H1 (cell line): ENCODE measurements around the gene SLC5A1.

GRCh38 chr22:31911741-31912194 lies 32.6 kb upstream of the YWHAH start:
- RRBS = no CpG with 5 or more reads among the region's 6 CpGs
CAGE:
- cytosol, long polyA plus RNA = no peak
- long polyA plus RNA = no peak
- nucleus, long polyA plus RNA = no peak

DNA sequence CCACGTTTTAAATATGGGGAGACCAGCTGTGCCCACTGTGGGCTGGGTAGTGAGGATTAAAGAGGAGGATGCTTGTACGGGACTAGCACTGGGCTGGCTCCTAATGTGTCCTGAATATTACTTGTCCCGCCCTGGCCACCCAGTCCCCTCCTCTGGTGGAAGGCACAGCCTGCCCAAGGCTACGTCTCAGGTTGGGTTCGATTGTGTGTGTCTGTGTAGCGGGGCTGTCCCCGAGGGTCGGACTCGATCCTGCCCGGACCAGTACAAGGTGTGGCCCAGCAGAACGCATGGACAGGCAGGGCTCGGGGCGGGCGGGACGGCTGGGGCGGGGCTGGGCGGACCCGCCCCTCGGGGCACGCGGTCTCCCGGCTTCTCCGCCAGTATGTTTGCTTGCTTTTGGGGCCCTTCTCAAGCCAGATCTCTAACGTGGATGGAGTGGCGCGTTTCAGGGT lies 580 bp upstream of the YWHAH start:
- RRBS = no CpG with 5 or more reads among the region's 26 CpGs
CAGE:
- cytosol, long polyA plus RNA = no peak
- long polyA plus RNA = no peak
- nucleus, long polyA plus RNA = no peak

DNA sequence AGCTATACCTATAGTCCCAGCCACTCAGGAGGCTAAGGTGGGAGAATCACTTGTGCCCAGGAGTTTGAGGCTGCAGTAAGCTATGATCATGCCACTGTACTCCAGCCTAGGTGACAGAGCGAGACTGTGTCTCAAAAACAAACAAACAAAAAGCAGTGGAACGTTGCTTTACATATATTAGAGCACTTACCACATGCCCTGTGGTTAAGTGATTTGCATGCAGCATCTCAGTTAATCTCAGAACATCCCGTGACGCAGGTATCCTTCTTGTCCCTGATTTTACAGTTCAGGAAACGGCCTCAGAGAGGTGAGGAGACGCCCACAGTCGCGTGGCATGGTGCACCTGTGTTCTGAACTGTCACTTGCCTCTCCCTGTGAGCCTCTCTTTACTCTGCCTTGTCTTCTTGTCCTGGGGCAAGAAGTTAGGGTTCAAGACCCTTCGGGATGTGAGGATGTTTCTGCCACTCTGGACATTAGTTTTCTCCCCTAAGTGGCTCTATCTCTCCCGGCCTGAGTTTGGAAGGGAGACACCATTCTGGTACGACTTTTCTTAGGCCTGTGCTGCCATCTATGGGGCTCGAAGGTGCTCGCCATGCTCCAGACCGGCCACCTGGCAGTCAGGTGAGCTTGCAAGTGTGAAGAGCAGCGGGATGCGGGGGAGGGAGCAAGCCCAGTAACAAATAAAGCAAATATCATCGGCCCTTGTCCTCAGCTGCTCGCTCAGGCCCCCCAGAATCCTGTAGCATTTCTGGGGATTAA lies 25.5 kb downstream of the YWHAH start:
- RRBS = 0% methylated on average over 4 of the region's 18 CpGs
CAGE:
- cytosol, long polyA plus RNA = no peak
- long polyA plus RNA = no peak
- nucleus, long polyA plus RNA = no peak

- RRBS = no CpG with 5 or more reads among the region's 35 CpGs
CAGE:
- cytosol, long polyA plus RNA = no peak
- long polyA plus RNA = no peak
- nucleus, long polyA plus RNA = no peak
Observed at GRCh38 chr22:32042795-32043679, at the start of gene SLC5A1. Gene SLC5A1, plus strand, starts transcription at chr22:32043261.

DNA sequence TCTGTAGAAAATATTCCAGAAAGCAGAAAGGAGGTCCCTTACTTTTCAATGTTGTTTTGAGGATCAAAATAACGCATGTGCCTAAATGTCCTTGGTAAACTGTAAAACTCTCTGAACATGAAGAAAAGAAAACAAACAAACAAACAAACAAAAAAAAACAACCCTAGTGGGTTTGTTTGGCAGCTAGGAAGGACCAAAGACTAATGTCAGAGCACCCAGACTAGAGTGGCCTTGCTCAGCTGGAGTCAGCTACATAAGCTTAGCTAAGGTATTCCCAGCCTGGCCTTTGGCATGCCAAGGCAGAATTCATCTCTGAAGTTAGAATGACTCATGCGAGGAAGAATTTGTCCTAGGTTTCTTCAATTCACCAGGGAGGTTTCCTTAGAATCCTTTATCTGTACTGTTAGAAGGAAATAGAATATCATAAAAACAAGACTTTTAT lies 36.0 kb downstream of the SLC5A1 start:
- RRBS = no CpG with 5 or more reads among the region's 2 CpGs
CAGE:
- cytosol, long polyA plus RNA = no peak
- long polyA plus RNA = no peak
- nucleus, long polyA plus RNA = no peak

GRCh38 chr22:32412388-32412609 lies 252 bp upstream of the RTCB start:
- RRBS = no CpG with 5 or more reads among the region's 3 CpGs
CAGE:
- cytosol, long polyA plus RNA = no peak
- long polyA plus RNA = no peak
- nucleus, long polyA plus RNA = no peak

DNA sequence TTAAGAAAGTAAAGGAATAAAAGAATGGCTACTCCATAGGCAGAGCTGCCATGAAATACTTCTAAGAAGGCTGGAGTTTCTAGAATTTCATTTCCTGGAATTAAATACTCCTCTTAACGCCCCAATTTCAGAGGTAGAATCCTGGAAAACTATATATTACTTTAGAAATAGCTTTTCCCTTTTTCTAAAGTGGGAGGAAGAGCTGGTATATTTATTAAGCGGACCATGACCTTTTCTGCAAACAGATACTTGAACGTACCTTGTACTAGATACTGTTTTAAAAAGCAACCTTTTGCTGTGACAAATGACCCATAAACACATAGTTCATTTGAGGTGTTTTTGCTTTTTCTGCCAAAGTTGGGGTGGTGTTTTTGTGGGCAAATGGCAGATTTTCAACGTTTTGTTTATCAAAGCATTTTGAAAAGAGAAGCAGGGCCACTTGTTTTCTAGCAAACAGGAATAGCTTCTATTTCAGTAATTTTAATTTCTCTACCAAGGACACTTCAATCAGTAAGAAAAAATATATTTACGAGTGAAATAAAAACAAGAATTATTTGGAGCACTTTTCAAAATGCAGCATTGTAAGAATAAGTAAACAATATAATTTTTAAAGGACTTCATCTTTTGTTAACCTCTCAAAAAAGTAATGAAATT lies 2.2 kb downstream of the FBXO7 start:
- RRBS = no CpG with 5 or more reads among the region's 5 CpGs
CAGE:
- cytosol, long polyA plus RNA = no peak
- long polyA plus RNA = no peak
- nucleus, long polyA plus RNA = no peak

DNA sequence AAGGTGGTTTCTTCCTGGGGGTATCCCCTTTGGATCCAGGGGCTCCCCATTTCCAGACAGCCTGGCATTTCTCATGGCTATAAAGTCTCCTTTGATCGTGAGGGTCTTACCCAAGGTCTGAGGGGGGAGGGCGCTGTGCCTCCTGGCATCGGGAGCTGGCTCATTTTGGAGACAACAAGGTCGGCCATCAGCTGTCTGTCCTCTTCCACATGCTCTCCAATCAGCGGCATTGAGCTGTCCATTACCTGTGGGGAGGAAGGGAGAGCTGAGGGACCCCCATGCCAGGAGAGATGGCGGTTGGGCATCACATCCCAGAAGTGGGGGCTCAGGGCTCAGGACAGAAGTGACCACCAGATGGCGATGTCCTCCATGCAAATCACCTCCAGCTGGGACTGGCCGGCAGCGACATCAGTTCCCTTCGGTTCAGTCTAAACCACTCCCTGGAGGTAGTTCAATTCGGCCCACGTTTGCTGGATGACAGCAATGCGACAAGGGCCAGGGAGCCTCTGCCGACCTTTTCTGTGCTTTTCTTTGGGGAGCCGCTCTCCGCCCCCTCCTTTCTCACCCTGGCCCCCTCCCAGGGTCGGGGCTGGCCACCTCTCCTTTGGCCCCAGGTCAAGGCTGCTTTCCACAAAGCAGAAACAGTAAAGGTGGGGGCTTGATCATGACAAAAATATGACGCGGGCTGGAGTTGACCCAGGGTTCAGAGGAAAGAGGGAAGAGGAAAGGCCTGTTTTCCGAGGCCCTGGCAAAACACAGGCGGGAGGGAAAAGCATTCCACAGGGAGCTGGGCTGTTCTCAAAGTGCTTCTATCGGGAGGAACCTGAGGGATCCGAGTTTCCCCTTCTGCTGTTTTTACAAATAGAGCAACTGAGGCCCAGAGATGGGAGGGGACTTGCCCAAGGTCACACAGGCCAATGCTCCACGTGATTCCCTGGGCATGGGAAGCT lies 54.4 kb downstream of the FBXO7 start:
- RRBS = no CpG with 5 or more reads among the region's 24 CpGs
CAGE:
- cytosol, long polyA plus RNA = no peak
- long polyA plus RNA = no peak
- nucleus, long polyA plus RNA = no peak

DNA sequence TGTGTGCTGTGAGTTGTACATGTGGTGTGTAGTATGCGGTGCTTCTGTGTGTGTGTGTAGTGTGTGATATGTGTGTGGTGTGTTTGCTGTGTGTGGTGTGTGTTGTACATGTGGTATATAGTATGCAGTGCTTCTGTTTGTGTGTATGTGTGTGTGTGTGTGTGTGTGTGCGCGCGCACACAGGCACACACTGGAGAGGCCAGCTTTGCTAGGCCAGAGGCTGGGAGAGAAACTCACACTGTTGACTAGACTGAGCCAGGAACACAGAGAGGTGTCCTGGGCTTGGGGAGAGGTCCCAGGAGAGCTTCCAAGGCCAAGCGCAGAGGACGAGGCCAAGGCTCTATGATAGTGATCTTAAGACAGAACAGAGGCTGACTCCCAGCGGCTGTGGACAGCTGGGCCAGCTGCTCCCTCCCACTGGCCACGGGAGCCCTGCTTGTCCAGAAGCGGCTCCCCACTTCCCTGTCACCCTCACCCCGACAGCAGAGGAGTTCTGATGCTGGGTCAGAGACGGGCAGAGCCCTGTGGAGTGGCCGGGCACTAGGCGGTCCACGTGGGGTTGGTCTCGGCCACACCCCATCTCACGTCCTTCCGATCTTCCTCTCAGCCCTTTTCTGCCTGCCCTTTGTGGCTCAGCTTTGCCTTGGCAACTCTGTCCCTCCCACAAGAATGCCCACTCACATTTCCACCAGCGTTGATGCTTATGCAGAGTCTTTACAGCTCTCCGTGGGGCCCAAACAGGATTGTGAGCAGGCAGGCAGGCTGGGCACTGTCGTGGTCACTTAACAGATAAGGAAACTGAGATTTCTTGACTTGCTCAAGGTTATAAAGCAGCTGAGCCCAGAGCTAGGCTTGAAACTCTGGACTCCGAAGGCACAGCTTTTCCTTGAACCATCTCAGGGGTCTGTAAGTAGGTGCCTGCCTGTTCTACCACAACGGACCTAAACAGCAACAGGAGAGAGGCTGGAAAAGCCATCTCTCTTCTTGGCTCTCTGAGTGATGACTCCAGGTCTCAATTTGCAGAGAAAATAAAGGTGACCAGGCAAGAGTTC lies 68.2 kb downstream of the FBXO7 start:
- RRBS = no CpG with 5 or more reads among the region's 22 CpGs
CAGE:
- cytosol, long polyA plus RNA = no peak
- long polyA plus RNA = no peak
- nucleus, long polyA plus RNA = no peak

DNA sequence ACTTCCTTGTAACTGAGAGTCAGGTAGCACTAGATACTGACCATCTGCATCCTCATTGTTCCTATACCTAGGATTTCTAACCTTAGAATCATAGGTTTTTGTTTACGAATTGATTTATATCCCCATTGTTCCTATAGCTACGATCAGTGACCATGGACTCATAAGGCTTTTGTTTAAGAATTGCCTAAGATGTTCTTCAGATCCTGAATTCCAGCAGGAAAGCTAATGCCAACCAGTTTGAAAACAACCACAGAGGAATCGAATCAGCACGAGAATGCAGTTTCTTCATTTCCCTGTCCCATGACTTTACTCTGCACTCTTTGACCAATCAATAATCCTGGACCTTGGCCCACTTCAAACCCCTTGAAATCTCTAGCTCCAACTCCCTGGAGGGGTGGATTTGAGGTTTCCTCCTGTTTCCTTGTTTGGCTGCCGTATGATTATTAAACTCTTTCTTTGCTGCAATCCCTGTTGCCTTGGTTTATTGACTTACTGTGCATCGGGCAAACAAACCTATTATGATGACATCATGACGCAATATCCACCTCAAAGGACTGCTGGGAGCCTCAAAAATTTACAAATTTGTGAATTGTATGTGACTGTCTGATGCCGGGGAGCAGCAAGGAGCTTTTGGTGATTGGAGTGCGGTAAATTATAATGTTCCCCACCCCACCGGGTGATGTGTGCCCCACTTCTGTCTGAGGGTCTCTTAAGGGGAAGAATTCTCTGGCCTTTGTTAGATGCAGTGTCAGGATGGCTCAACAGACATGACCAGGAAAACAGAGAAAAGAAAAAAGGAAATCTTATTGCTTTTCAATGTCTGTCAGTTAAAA lies 109.3 kb downstream of the FBXO7 start:
- RRBS = 100% methylated on average over 1 of the region's 10 CpGs
CAGE:
- cytosol, long polyA plus RNA = no peak
- long polyA plus RNA = no peak
- nucleus, long polyA plus RNA = no peak

DNA sequence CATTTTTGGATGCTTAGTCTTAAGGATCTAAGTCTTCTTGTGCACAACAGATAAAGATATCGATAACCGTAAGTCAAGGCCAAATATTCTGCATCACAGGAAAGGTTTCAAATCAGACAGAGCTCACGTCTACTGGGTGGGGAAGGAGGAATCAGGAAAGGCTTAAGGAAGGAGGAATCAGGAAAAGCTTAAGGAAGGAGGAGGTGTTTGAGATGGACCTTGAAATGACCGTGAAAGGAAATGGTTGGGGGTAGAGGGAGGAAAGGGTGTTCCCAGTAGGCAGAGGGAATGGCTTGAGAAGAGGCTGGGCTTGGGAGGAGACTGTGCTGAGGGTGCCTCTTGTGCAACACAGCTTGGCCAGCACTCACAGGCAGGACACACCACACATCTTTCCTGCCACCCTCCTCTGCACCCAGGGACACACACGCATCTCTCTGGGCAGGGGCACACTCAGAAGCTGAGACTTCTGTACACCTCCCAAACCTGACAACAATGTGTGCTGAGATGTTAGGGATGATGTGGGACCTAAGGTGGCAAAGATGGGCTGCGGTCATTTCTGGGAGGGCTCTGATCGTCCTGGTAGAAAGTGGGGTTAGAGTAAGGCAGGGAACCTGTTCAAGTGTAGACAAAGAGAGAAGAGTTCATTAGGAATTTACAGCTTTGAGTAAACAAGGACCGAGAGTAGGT lies 151.4 kb downstream of the FBXO7 start:
- RRBS = no CpG with 5 or more reads among the region's 8 CpGs
CAGE:
- cytosol, long polyA plus RNA = no peak
- long polyA plus RNA = no peak
- nucleus, long polyA plus RNA = no peak

DNA sequence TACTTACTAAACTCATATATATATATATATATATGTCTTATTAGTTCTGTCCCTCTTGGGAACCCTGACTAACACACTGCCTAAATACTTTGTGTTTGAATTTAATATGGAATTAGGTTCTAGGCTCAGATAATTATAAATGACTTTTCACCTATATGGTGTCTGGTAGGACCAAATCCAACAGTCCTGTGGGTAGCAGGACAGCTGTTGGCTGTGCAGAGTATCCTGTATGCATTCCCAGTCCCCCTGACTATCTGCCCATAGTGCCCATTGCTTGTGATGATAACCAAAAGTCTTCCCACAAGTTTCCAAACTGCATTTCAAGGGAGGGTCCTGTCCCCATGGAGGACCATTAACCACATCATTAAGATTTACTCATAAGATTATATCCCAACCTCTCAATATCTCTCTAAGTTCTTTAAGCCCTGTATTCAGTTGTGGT lies 42.8 kb upstream of the TIMP3 start:
CAGE:
- cytosol, long polyA plus RNA = no peak
- long polyA plus RNA = no peak
- nucleus, long polyA plus RNA = no peak

- RRBS = no CpG with 5 or more reads among the region's 13 CpGs
CAGE:
- cytosol, long polyA plus RNA = no peak
- long polyA plus RNA = no peak
- nucleus, long polyA plus RNA = no peak
Observed at GRCh38 chr22:32816824-32818005, 15.7 kb downstream of the TIMP3 start.

DNA sequence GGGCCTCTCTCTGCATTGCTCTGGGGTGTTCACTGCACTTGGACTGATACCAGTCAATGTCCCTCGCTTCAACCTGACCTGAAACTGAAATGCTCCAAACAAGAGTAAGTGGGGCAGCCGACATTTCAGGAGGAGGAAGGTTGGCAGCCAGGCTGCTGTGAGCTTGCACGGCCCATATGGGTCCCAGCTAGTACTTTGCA lies 28.3 kb downstream of the TIMP3 start:
- RRBS = no CpG with 5 or more reads among the region's 3 CpGs
CAGE:
- cytosol, long polyA plus RNA = no peak
- long polyA plus RNA = no peak
- nucleus, long polyA plus RNA = no peak

DNA sequence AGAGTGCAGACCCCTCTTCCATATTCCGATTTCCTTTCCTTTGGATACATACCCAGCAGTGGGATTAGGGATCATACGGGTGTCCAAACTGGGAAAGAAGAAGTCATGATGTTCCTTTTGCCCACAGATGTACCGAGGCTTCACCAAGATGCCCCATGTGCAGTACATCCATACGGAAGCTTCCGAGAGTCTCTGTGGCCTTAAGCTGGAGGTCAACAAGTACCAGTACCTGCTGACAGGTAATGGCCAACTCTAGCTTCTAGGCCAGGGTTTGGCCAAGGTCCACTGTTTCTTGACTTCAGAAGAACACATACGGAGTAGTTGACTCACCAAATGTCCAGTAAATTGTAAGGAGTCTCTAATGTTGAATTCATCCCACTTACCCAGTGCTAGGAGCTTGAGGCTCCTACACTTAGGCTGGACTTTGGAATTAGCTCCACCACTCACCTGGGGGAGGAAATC lies 55.6 kb downstream of the TIMP3 start:
- RRBS = no CpG with 5 or more reads among the region's 6 CpGs
CAGE:
- cytosol, long polyA plus RNA = no peak
- long polyA plus RNA = no peak
- nucleus, long polyA plus RNA = no peak

DNA sequence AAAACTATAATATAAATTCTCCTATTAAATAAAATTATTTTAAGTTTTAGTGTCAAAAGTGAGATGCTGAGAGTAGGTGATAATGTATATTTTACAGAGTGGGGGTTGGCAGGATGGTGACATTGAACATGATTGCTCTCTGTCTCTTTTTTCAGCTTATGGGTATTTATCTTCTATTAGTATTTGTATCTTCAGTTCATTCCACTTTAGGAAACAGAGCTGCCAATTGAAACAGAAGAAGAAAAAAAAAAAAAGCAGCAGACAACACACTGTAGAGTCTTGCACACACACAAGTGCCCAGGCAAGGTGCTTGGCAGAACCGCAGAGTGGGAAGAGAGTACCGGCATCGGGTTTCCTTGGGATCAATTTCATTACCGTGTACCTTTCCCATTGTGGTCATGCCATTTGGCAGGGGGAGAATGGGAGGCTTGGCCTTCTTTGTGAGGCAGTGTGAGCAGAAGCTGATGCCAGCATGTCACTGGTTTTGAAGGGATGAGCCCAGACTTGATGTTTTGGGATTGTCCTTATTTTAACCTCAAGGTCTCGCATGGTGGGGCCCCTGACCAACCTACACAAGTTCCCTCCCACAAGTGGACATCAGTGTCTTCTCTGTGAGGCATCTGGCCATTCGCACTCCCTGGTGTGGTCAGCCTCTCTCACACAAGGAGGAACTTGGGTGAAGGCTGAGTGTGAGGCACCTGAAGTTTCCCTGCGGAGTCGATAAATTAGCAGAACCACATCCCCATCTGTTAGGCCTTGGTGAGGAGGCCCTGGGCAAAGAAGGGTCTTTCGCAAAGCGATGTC lies 59.6 kb downstream of the TIMP3 start:
- RRBS = no CpG with 5 or more reads among the region's 10 CpGs
CAGE:
- cytosol, long polyA plus RNA = no peak
- long polyA plus RNA = no peak
- nucleus, long polyA plus RNA = no peak

- RRBS = no CpG with 5 or more reads among the region's 8 CpGs
CAGE:
- cytosol, long polyA plus RNA = no peak
- long polyA plus RNA = no peak
- nucleus, long polyA plus RNA = no peak
Observed at GRCh38 chr22:32991735-32992251, 66.4 kb downstream of the SYN3 start.

DNA sequence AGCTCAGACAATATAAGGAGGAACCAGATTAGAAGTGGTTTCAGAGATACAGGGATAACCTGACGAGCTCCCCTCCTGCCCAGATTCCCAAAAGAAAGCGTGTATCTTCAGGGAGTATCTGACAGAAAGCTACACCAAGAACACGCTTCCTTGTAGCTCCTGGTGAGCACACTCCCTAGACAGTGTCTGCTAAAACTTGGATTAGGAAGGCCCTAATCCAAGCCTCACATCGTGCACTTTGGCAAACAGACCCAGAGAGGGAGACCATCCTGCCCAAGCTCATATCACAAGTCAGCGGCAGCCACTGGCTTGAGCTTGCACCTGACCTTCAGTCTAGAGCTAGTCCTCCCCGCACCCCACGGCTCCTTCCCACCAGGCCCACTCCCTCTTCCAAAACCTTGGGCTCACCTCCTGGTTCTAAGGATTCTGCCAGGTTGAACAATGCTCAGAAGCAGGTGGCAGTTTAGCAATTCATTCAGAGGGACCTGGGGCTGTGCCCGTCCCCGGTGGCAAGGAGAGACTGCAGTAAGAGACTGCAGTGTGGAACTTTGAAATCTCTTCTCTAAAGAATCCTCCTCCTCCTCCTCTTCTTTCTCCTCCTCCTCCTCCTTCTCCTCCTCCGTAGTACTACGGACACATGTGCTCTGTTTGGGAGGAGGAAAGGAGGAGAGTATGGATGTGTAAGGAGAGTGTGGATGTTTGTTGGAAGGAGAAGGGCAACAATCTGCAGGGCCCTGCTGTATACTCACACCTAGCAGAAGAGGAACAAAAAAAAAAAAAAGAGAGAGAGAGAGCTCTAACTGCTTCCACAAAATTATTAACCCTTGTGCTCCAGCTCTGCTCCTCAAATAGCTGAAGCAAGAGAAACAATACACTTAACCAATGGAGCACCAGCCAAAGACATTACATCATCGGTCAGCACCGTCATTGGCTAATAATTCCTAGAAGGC lies 6.1 kb downstream of the SYN3 start:
- RRBS = no CpG with 5 or more reads among the region's 13 CpGs
CAGE:
- cytosol, long polyA plus RNA = start-site peak on the minus strand centred at position 851 of the sequence, 53 bp wide, 65 reads
- long polyA plus RNA = start-site peak on the minus strand centred at position 573 of the sequence, 149 bp wide, 23 and 21 reads in 2 replicates
- nucleus, long polyA plus RNA = start-site peak on the minus strand centred at position 539 of the sequence, 69 bp wide, 20 reads; start-site peak on the minus strand centred at position 847 of the sequence, 44 bp wide, 157 reads

GRCh38 chr22:33563117-33563780 lies 357.0 kb downstream of the LARGE1 start:
- RRBS = no CpG with 5 or more reads among the region's 15 CpGs
CAGE:
- cytosol, long polyA plus RNA = no peak
- long polyA plus RNA = no peak
- nucleus, long polyA plus RNA = no peak

GRCh38 chr22:33659009-33659171 lies 261.4 kb downstream of the LARGE1 start:
- RRBS = no CpG with 5 or more reads among the region's 3 CpGs
CAGE:
- cytosol, long polyA plus RNA = no peak
- long polyA plus RNA = no peak
- nucleus, long polyA plus RNA = no peak